ENCODE results near the gene CYP2C19.

DNA sequence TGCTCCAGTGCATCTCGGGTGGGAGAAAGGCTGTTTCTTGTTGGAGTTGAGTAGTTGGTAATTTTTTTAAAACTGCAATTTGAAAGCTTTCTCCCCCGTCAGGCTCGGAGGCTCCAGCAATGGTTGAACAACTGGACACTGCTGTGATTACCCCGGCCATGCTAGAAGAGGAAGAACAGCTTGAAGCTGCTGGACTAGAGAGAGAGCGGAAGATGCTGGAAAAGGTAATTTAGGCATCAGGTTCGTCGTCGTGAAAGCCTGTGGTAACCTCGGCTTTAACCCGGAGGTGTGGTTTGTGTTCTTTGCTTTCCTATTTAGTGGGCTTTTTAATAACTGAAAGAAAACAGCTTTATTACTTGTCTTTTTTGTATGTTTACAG, 676 bp downstream of the HELLS start:
- RAMPAGE, long total RNA: no peak
- RRBS: no CpG with 5 or more reads among the region's 10 CpGs

- RAMPAGE, long total RNA: no peak
- RRBS: no CpG with 5 or more reads among the region's 3 CpGs
Observed at GRCh38 chr10:94762312-94762974, at the start of gene CYP2C19. Gene CYP2C19 (plus strand): TSS chr10:94762681.

GRCh38 chr10:95286606-95287230, 4.1 kb downstream of the PDLIM1 start:
- RAMPAGE, long total RNA: no peak
- RRBS: no CpG with 5 or more reads among the region's 3 CpGs

- RAMPAGE, long total RNA: no peak
- RRBS: no CpG with 5 or more reads among the region's 4 CpGs
Observed at GRCh38 chr10:95329543-95330318, 38.9 kb upstream of the PDLIM1 start.

GRCh38 chr10:95388559-95388924, 97.7 kb upstream of the PDLIM1 start:
- RAMPAGE, long total RNA: no peak
- RRBS: no CpG with 5 or more reads among the region's 1 CpG

GRCh38 chr10:95415542-95416347, 124.9 kb upstream of the PDLIM1 start:
- RAMPAGE, long total RNA: no peak
- RRBS: no CpG with 5 or more reads among the region's 26 CpGs

- RAMPAGE, long total RNA: no peak
- RRBS: no CpG with 5 or more reads among the region's 3 CpGs
Observed at GRCh38 chr10:95458023-95458621, 103.0 kb downstream of the SORBS1 start.

- RAMPAGE, long total RNA: no peak
- RRBS: no CpG with 5 or more reads among the region's 10 CpGs
Observed at GRCh38 chr10:95535910-95536597, 25.1 kb downstream of the SORBS1 start.

GRCh38 chr10:95538910-95539397, 22.2 kb downstream of the SORBS1 start:
- RAMPAGE, long total RNA: no peak
- RRBS: no CpG with 5 or more reads among the region's 3 CpGs

DNA sequence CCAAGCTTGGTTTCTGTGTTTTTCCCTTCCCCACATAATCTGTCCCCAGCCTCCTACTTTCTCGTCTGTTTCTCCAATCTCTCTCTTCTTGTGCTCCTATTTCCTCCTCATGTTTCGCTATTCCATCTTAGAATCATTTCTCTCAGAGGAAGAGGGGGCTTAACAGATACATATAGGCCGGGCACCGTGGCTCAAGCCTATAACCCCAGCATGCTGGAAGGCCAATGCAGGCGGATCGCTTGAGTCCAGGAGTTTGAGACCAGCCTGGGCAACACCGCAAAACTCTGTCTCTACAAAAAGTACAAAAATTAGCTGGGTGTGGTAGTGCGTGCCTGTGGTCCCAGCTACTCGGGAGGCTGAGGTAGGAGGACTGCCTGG, 3.4 kb downstream of the SORBS1 start:
- RAMPAGE, long total RNA: no peak
- RRBS: no CpG with 5 or more reads among the region's 9 CpGs

DNA sequence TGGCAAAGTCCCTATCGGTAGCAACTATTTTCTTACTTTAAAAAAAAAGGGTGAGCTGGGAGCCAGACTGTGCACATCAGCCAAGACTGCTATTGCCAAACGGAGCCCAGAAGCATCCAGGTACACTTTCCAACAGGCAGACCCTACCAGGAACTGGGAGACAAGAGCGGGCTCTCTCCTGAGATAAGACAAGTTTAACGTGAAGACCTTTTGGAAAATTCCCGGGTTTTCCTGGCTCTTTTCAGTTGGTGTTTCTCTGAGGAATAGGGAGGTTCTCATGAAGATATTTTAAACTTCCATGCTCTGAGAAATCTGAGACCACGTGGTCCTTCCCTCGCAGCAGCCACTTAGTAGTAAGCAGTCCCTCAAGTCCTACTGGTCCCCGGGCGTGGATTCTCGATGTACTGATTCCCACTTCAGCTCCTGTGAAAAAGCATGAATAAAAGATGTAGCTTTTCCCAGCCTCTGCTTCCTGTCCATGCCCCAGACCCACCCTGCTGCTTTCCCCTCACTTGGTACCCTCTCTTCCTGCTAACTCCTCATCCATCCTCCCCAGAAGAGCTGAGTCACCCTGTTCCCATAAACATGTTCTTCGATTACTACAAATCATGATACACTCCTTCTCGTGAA, 45.5 kb upstream of the SORBS1 start:
- RAMPAGE, long total RNA: no peak
- RRBS: no CpG with 5 or more reads among the region's 12 CpGs

GRCh38 chr10:95758522-95759086, 2.6 kb downstream of the ENTPD1 start:
- RAMPAGE, long total RNA: no peak
- RRBS: no CpG with 5 or more reads among the region's 2 CpGs

GRCh38 chr10:95792719-95793369, 36.9 kb downstream of the ENTPD1 start:
- RAMPAGE, long total RNA: no peak
- RRBS: no CpG with 5 or more reads among the region's 5 CpGs

GRCh38 chr10:95831959-95832752, 75.6 kb upstream of the CC2D2B start:
- RAMPAGE, long total RNA: no peak
- RRBS: no CpG with 5 or more reads among the region's 6 CpGs

DNA sequence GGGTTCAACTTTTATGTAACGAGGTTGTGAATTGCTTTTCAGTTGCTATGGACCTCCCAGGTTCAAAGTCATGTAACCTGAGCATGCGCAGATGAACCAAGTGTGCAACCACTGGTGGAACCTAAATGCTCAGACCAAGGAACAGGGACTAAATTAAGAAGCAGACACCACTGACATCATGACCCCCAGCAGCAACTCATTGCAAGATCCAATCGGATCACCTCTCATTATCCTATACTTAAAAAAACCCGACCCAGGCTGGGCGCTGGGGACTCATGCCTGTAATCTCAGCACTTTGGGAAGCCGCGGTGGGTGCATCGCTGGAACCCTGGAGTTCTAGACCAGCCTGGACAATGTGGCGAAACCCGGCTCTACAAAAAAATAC, 11.4 kb upstream of the ZNF518A start:
- RAMPAGE, long total RNA: no peak
- RRBS: no CpG with 5 or more reads among the region's 10 CpGs

DNA sequence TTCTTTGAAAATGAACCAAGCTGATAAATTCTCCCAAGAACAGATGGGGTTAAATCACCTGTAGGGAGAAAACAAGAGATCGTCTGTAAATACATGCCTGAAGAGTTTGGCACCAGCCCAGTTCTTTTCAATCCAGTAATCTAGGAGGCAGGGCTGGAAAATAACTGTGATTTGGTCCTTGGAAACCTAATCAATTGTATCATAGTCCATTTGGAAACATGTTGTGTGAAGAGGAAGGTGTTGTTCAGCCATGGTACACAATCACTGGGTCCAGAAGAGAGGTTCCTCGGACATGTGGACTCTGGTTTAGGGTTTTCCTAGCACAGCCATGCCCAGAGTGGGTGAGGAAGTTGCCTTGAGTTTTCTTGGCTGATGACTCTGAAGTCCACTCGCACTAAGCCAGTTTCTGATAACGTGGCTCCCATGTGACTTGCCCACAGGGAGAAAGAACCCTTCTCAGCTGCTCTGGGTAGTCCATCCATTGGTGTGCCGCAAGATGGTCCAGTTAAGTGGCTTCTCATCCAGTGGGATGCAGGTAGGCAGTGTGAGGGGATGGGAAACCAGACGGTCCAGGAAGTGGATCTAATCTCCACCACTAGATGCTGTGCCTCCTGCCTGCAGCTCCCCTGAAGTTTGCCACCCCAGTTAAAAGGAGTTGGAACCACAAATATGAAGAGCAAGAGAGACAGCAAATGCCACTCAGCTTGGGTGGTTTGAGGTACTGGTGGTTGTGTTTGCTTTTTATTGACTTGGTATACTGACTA, 5.1 kb downstream of the BLNK start:
- RAMPAGE, long total RNA: no peak
- RRBS: no CpG with 5 or more reads among the region's 6 CpGs

GRCh38 chr10:96272230-96273037, 1.1 kb upstream of the BLNK start:
- RAMPAGE, long total RNA: no peak
- RRBS: no CpG with 5 or more reads among the region's 8 CpGs

GRCh38 chr10:96309654-96310439, 5.6 kb downstream of the DNTT start:
- RAMPAGE, long total RNA: no peak
- RRBS: no CpG with 5 or more reads among the region's 3 CpGs

DNA sequence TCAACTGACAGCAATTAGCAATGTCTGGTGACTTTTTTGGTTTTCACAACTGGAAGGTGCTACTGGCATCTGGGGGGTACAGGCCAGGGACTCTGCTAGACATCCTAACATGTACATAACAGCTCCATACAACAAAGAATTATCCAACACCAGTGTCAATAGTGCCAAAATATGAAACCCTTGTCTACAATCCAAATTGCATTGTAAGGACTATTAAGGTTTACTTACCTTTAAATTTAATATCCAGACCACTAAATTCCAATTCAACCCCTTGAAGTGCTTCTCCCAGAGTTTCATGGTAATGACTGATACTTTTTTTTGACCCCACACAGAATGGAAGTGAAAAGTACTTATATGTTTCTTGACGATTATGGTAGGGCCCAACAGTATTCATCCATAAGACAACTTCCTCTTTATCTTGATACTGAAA, 10.4 kb downstream of the TM9SF3 start:
- RAMPAGE, long total RNA: no peak
- RRBS: no CpG with 5 or more reads among the region's 1 CpG

DNA sequence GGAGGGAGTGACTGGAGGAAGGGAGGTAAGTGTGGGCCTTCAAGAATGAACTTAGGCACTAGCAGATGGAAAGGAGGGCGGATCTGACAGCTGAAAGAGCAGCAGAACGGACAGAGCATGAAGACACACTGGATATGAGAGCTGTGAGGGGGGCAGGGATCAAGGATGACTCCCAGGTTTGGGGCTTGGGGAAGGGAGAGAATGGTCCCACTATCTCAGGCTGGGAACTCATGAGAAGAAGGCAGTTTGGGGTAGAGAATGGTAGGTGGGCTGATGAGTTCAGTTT, 12.2 kb upstream of the TM9SF3 start:
- RAMPAGE, long total RNA: no peak
- RRBS: no CpG with 5 or more reads among the region's 2 CpGs